Right ventricle myocardium (tissue), 1 donor: ENCODE measurements around the genes FAM120B and TBP.

- PRO-cap, 2 experiments, result no peak in any of the 2 experiments
These were observed 8.5 kb downstream of the PHF10 start for GRCh38 chr6:169715716-169716303.

- PRO-cap, 2 experiments, result no peak in any of the 2 experiments
These were observed 11.9 kb downstream of the ERMARD start for GRCh38 chr6:169763326-169763662.

GRCh38 chr6:169789891-169790186 lies 38.4 kb downstream of the ERMARD start:
- PRO-cap, 2 experiments, result no peak in any of the 2 experiments

DNA sequence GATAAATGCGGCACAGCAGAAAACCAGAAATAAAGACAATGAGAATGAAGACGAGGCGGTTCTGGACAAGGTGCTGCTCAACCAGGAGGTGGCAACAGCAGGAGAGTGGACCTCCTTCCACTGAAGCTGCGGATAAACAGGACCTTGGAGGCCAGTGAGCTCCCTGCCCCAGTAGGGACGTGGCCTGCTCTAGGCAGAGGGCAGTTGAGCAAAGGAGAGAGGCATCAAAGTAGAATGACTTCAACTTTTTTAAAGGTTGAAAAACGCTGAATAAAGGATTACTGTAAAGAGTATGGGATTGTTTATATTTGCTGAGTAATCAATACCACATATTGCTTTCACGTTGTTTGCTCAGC lies 48.0 kb downstream of the ERMARD start:
- PRO-cap, 2 experiments, result no peak in any of the 2 experiments

DNA sequence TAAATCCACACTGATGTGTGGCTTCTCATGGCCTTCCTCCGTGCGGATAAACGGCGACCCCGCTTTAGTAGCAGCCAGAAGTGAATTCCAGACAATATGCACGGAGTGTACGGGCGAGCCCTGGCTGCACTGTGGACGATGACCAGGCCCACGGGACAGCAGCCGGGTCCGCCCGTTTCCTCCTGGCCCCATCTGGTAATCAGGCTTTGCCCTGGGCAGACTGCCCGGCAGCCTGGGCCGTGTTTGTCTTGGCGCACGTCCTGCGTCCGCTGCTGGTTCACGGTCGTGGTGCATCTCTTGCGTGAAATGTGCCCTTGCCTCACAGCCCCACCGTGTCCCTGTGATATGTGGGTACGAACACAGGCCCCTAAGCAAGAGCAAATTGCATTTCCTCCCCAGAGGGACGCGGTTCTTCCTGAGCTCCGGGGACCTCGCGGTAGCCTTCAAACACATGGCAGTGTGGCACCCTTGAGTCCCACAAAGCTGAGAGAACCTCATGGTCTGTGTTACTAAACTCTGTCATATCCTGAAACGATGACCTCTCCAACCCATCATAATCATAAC lies 183.0 kb downstream of the ERMARD start:
- PRO-cap, 2 experiments, result no peak in any of the 2 experiments

DNA sequence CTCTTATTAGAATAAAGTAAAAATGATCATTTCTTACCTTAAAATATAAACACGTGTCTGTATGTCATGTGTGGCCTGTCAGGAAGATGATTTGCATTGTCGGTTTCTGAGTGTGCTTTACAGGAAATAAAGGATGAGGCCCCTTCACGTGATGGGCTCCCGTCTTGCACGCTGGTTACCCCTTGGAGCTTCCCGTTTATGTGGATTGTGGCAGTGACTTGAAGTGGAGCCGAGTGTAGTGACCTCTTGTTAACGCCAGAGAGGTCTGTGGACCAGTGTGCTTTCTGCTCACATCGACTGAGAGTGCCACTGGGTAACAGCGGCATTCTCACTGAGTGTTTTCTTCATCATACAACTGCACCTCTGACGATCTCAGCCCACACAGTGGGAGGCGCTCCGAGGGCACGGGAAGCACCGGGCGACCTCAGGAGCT lies 238.6 kb downstream of the ERMARD start:
- PRO-cap, 2 experiments, result no peak in any of the 2 experiments

- PRO-cap, 2 experiments, result no peak in any of the 2 experiments
These were observed 265.9 kb downstream of the DLL1 start for GRCh38 chr6:170025061-170025269.

DNA sequence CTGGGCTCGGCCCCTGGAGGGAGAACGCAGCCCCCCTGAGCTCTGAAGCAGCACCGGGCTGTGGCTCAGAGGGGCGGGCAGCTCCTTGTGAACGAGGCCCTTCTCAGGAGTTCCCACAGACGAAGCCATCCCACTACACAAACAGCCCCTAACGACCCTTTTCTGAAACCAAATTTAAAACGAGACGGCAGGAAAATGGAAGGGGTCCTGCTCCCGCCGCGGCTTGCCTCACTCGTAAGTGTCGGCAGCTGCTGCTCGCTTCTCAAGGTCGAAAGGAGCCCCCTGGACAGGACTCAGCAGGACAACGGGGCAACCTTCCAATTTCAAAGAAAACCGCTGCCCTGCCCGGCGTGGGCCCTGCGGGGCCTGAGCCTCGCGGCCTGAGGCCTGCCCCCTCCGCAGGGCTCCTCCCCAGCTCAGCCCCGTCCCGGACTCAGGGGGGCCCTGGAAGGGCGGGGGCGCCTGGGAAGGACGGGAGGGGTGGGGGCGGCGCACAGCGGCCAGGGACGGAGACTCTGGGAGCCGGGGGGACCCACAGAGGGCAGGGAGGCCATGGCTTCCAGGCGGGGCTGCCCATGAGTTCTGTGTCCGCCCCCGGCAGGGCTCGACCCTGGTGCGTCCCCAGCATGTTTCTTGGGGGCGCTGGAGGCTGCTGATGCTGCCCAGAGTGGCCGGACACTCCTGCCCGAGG lies 114.8 kb downstream of the DLL1 start:
- PRO-cap, 2 experiments, result no peak in any of the 2 experiments

GRCh38 chr6:170176706-170177473 lies 114.0 kb downstream of the DLL1 start:
- PRO-cap, 2 experiments, result no peak in any of the 2 experiments

- PRO-cap, 2 experiments, result no peak in any of the 2 experiments
These were observed 28.4 kb downstream of the DLL1 start for GRCh38 chr6:170262424-170262938.

- PRO-cap, 2 experiments, result peak in 2 of 2 experiments; most common plus-strand start chr6:170291612 (in 1); most common minus-strand start chr6:170291471 (in 2)
These were observed 847 bp upstream of the DLL1 start for GRCh38 chr6:170291332-170292517.

DNA sequence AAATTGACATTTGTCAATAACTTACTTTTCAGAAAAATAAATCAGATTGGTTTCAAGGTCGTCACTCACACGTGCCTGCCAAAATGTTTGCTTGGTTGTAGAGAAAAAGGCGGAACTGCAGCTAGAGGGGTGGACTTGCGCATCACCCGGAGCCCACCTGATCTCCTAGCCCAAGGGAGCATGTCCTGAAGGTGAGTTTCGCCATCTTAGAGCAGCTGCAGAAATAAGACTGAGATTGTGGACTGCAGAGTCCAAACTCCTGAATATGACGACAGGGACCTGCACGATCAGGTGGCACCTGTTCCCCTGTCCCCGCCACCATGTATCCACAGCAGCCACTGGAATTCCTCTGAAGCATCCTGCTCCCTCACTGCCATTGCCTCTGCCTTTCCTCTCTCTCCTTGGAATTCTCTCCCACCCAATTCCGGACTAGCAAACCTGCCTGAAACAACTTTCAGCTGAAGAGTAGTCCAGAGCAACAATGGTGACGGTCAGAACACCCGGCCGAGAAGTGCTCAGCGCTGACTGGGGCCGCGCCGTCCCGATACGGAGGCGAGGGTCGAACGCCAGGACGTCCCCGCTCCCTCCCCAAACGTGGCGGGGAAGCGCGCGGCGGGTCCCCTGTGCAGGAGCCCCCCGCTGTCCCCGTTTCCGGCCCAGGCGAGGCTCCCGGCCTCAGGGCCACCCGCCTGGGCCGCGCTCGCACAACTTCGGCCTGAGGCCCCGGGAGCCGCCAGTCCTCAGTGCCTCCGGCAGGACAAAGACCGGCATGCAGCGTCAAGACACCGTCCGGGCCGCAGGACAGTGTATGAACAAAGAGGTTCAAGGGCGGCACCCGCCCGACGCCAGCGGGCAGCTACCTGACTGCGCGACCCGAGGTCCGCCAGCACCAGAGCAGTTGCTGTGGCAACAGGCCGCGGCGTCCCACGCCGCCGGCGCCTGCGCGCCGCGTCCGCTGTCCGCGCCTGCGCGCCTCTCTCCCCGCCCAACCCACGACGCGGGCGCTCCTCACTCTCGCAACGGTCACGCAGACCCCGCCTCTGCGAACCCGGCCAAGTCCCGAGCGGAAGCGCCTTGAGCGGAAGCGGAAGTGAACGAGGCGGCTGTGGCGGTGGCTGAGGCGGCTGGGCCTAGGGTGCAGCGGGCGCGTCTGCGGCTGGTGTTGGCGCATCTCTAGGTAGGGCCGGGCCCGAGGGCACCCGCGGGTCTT lies at the start of gene FAM120B:
TSS of gene FAM120B (plus strand) at position 1,093 of the 1,210 bp plus-strand sequence.
- PRO-cap, 2 experiments, result peak in 2 of 2 experiments; most common plus-strand start position 1,094 of the sequence (in 1); most common minus-strand start position 913 of the sequence (in 2)

- PRO-cap, 2 experiments, result no peak in any of the 2 experiments
These were observed 587 bp downstream of the FAM120B start for GRCh38 chr6:170306876-170307814.

- PRO-cap, 2 experiments, result peak in 2 of 2 experiments; most common plus-strand start chr6:170554369 (in 2); most common minus-strand start chr6:170554182 (in 2)
These were observed at the start of gene TBP for GRCh38 chr6:170554012-170555023. Gene TBP (plus strand): TSS chr6:170554369.